Type B pancreatic cell (in vitro differentiated cells): Measurements from ENCODE around the gene B3GNT2.

DNA sequence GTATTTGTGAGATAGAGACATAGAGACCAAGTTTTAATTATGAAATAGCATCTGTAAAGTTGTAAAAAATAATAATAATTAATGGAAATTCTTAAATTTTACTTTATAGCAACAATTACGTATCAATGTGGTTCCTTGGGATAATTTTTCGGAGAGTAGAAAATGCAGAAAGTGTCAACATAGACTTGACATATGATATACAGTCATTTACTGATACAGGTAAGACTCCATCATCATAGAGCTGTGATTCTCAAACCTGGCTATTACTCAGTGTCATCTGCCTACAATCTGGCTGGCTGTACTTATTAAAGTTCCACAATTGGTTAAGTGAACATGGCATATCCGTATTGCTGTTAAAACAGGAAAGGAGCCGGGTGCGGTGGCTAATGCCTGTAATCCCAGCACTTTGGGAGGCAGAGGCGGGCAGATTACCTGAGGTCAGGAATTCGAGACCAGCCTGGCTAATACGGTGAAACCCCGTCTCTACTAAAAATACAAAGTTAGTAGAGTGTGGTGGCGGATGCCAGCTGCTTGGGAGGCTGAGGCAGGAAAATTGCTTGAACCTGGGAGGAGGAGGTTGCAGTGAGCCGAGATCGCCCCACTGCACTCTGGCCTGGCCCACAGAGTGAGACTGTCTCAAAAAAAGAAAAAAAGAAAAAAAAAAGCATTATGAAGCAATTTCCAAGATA is 31.5 kb downstream of the PAPOLG start:
- PRO-cap, result no peak

DNA sequence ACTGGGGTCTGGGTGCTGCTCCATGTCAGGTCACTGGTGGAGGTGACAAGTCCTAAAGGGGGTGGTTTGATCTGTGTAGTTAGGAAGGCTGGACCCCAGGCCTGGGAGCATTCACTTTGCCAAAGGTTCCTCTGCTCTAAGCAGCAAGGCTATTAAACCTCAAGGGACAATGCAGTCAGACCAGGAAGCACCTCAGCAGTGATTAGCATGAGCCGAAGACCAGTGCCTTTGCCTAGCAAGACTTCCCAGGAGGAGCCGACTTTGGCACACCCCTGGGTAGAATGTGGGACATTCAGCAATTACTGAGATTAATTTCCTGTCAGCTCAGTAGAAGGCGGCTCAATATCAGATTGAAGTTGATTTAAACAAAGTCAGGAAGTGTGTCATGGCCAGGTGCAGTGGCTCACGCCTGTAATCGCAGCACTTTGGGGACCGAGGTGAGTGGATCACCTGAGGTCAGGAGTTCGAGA is 53.3 kb downstream of the PAPOLG start:
- PRO-cap, result bidirectional peak, plus-strand start at position 359 of the sequence, minus-strand start at position 200 of the sequence

DNA sequence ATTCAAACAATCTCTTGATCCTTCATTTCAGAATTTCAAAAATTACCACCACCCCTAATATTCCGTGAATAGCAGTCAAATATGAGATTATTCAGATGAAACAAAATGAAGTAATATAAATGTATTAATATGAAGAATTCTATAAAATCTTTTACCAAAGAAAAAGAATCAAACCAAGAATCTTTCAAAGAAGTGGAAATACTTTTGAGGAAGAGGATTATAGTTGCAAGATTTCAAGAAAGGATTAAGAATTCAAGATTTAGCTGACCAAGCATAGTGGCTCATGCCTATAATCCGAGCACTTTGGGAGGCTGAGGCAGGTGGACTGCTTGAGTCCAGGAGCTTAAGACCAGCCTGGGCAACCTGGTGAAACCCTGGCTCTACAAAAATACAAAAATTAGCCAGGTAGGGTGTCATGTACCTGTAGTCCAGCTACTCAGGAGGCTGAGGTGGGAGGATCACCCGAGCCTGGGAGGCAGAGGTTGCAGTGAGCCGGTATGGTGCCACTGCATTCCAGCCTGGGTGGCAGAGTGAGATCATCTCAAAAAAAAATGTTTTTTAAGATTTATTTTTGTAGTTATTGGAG is 17.7 kb downstream of the REL start:
- PRO-cap, result no peak

GRCh38 chr2:60899525-60899856 is 18.1 kb downstream of the REL start:
- PRO-cap, result no peak

DNA sequence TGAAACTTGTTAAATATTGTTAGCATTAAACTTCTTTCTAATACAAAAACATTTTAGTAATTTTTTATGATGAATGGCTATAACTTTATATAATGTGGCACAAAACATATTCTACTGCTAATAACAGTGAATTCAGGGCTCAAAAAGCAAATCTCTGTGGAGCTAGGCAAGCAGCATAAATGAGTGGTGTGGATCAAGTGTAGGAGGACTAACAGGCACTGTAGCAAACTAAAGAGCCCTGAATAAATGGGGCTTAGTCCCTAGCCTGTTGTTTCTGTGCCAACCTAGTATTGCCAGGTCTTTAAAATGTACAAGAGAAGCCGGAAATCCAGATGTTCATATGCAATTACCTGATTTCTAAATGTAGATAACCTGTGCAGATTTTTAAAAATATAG is 18.5 kb downstream of the REL start:
- PRO-cap, result no peak

DNA sequence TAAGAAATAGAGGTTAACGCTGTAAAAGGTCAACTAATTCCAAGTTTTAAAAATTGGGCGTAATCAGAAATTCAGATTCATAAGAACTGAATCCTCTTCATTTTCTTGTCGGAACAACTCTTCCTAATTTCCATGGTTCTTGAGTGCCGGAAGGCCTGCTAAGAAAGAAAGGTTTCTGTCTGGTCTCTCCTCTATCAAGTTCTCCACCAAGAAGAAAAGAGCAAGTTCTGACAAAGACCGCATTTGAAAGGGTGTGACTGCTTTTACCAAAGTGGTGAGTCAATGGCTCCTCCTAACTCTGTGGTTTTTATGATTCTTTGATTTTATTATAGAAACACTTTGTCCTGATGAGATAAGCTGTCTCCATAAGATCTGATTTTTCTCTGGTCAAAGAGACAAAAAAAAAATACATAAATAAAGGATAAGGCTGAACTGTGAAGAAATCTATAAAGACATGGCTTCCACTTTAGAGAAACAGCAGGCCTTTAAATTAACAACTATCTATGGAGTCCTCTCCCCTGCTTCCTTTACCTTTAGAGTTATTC is 67.5 kb downstream of the REL start:
- PRO-cap, result no peak

GRCh38 chr2:61015958-61016336 is 1.6 kb upstream of the PEX13 start:
- PRO-cap, result no peak

- PRO-cap, result bidirectional peak, plus-strand start at chr2:61538439, minus-strand start at chr2:61538258; bidirectional peak, plus-strand start at chr2:61538800, minus-strand start at chr2:61538700
These were observed 317 bp upstream of the XPO1 start for GRCh38 chr2:61538413-61538933.

- PRO-cap, result no peak
These were observed 44.0 kb upstream of the XPO1 start for GRCh38 chr2:61582085-61582667.

GRCh38 chr2:61706607-61706845 is 147.3 kb downstream of the FAM161A start:
- PRO-cap, result no peak

DNA sequence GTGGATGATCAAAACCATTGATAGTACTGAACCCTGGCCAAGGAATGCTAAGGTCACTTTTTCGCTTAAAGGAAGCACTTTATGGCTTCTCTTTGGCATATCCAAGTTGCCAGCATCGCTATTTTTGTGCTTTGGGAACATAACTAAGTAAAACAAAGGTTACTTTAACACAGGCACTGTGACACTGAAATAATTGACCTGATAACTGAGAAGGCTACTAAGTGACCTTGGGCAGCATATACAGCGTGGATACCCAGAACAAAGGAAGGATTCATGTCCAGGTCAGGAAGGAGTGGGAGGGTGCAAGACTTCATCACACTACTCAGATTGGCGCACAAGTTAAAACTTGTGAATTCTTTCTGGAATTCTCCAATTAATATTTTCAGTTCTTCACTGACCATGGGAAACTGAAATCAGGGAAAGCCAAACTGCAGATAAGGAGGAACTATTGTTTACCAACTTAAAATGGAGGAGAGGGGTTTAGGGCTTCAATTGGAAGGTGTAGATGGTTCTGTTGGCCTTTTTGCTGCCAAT is 45.1 kb downstream of the COMMD1 start:
- PRO-cap, result no peak

DNA sequence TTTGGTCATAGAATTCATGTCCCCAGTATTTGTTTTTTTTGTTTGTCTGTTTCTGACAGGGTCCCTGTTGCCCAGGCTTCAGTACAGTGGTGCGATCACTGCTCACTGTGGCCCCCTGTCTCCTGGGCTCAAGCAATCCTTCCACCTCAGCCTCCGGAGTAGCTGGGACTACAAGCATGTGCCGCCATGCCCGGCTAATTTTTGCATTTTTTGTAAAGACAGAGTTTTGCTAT is 65.3 kb downstream of the COMMD1 start:
- PRO-cap, result no peak

- PRO-cap, result no peak
These were observed 142.7 kb upstream of the B3GNT2 start for GRCh38 chr2:62053073-62053659.

DNA sequence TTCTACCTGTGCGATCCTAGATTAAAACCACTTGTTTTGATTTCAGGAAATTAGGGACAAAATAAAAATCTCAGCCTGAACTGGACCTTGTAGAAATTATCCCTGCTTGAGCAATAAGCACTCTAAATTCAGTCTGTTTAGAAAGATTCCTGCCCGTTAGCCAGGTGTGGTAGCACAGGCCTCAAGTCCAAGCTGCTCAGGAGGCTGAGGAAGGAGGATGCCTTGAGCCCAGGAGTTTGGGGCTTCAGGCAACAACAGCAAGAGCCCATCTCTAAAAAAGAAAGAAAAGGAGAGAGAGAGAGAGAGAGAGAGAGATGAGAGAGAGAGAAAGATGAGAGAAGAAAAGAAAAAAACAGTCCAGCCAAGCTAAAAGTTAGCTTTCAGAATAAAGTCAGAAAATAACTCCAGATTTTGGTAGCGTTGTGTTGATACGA is 57.1 kb upstream of the B3GNT2 start:
- PRO-cap, result no peak

- PRO-cap, result bidirectional peak, plus-strand start at chr2:62196125, minus-strand start at chr2:62195965
These were observed 158 bp upstream of the B3GNT2 start for GRCh38 chr2:62195859-62196055.

DNA sequence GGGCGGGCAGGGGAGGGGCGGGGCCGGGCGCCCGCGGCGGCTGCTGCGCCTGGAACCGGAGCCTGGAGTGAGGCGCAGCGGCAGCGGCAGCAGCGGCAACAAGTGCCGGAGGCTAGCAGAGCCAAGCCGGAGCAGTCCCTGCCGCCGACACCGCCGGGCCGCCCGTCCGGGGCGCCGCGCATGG is at the start of gene B3GNT2:
B3GNT2 (plus strand) TSS at position 60 of the 184 bp plus-strand sequence.
- PRO-cap, result bidirectional peak, plus-strand start at position 70 of the sequence, minus-strand start outside the sequence

- PRO-cap, result no peak
These were observed 657 bp downstream of the B3GNT2 start for GRCh38 chr2:62196240-62197303.

- PRO-cap, result bidirectional peak, plus-strand start at chr2:62457294, minus-strand start at chr2:62457251
These were observed 48.8 kb downstream of the TMEM17 start for GRCh38 chr2:62456723-62458001.

GRCh38 chr2:62570921-62571692 is 65.1 kb upstream of the TMEM17 start:
- PRO-cap, result no peak

DNA sequence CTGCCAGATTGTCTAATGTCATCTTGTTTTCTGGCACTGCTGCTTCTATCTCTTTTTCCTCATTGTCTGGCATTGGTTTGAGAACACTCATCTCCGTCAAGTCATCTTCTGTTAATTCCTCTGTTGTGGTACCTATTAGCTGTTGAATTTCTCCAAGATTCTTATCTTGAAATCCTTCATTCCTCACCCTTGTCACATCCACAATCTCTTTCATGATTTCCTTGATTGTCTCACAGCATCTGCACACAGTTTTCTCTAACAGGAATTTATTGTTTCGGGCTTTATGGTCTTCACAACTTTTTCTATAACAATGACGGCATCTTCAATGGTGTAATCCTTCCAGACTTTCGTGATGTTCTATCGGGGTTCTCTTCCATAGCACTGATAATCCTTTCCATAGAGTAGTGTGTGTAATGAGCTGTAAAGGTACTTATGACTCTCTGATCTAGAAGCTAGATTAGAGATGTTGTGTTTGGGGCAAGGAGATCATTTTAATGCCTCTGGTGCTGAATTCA is 69.2 kb downstream of the VPS54 start:
- PRO-cap, result no peak